Monocyte (primary cell): ENCODE results near the gene CHERP.

DNA sequence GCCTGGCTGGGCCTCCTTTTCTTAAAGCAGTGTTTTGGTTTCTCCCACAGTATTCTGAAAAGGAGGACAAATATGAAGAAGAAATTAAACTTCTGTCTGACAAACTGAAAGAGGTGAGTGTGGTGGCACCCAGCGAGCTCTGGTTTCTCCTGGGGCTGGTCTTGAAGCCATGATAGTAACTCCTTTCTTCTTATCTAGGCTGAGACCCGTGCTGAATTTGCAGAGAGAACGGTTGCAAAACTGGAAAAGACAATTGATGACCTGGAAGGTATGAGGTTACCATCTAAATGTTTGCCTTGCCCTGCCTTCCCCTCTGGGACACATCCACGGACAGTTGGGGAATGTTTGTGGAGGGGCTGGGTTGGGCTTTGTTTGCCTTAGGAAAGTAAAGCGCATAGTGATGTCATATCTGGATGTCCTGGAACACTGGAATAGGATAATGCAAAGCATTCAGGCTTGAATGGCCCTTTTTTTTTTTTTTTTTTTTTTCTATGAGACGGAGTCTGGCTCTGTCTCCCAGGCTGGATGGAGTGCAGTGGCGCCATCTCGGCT lies 17.3 kb downstream of the TPM4 start:
- PRO-cap, 2 experiments, result no peak in any of the 2 experiments

- PRO-cap, 2 experiments, result no peak in any of the 2 experiments
Observed at GRCh38 chr19:16319362-16319781, 5.3 kb upstream of the KLF2 start.

DNA sequence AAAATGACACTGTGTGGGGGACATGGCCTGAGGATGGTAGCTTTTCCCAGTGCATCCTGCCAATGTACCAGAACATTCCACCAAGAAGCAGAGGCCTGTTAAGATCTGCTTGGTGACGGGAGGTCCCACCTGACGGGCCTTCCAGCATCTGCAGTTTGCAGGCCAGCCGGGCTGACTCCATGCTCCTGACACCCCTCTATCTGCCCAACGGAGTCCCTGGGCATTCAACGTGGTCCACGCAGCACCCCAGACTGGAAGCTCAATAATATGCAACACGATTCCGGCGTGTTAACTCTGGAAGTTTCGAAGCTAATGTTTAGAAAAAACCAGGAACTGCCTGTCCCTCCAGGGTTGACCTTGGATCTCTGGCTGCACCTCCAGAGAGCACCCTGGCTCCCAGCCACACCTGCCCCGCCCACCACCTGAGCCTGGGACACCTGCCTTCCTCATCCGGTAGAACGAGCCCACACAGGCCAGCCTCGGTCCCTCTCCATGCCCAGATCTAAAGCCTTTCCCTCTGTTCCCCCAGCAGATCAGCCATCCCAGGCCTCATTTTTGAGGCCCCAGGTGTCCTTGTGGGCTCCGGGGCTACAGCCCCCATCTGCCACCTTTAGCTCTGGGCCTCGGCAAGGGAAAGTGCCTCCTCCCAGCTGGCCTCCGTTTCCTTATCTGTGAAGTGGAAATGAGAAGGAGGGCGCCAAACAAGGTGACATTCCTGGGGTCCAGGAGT lies 38.5 kb downstream of the KLF2 start:
- PRO-cap, 2 experiments, result no peak in any of the 2 experiments

- PRO-cap, 2 experiments, result peak in 1 of 2 experiments; most common minus-strand start chr19:16369224 (in 1)
Observed at GRCh38 chr19:16368817-16370314, 44.7 kb downstream of the KLF2 start.

- PRO-cap, 2 experiments, result peak in 2 of 2 experiments; most common plus-strand start chr19:16445664 (in 1); most common minus-strand start chr19:16445280 (in 2)
Observed at GRCh38 chr19:16445000-16445937, 26.5 kb downstream of the EPS15L1 start.

DNA sequence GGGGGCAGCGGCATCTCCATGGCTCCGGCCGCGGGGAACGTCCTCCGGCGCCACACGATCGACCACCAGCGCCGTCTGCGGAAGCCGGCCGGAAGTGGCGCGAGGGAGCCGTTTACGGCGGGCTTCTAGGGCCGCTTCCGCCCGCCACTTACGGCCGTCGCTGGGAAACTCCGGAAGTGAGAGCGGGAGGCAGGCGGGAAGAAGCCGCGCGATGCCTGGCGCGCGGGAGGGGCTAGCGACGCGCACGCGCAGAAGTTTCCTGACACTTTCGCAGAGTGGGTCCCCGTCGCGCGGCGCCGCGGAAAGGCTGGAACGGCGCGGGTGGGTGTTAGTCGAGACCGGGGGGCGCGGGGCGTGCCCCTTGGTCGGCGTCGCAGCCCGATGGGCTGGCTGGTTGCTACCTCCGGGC lies at the start of gene CHERP:
CHERP (minus strand) TSS at position 79 of the 409 bp plus-strand sequence.
- PRO-cap, 2 experiments, result peak in 2 of 2 experiments; most common plus-strand start position 265 of the sequence (in 2); most common minus-strand start position 77 of the sequence (in 2)

GRCh38 chr19:16543720-16544069 lies 1.5 kb upstream of the CHERP start:
- PRO-cap, 2 experiments, result no peak in any of the 2 experiments

DNA sequence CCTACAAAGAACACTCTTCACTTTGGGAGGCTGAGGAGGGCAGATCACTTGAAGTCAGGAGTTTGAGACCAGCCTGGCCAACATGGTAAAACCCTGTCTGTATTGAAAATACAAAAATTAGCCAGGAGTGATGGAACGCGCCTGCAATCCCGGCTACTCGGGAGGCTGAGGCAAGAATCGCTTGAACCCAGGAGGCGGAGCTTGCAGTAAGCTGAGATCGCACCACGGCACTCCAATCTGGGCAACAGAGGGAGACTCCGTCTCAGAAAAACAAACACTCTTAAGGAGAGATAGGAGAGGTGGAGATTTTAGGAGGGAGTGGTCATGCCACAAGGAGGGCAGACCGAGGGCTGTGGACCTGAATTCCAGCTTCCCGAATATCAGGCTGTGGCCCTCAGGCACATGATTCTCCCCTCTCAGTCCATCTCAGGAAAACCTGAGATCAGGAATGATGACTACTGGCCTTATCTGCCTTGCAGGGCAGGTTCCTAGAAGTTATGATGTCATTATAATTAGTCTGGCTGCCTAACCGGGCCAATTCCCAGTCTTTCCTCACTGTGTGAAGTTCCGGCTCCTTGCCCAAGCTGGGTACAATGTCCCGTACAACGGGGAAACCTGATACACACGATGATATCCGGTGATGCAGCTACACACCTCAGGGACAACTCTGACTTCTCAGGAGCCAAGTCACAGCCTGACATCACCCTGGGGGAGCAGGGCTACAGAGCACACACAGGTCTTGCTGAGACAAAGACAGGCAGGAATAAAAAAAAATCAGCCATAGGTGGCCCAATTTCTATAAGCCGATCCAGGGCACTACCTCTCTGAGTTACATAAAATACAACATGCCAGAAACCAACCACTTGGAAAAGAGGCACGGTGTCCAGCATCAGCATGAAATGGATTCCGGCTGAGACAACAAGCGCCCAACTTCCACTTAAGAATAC lies 2.4 kb downstream of the SLC35E1 start:
- PRO-cap, 2 experiments, result no peak in any of the 2 experiments

DNA sequence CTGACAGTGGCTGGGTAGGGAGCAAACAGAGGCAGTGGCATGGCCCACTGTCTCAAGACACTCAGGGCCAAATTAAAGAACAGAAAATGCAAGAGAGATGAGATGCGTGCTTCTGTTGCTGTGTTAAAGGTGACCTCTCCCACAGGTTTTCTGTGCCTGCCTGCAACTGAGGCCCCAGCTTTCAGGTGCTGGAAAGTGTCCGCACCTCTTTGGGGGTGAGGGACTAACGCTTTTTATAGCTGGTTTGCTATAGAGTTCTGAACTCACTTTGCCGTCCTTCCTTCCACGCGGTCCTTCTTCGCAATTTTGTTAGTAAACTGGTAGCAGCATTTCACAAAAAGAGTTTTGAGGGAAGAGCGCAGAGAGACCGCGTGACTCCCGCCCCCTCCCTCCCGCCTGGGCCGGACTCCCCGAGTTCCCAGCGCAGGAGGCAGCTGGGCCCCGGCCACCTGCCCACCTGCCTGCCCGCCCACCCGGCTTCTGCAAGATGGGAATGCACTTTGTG lies 3.3 kb upstream of the SLC35E1 start:
- PRO-cap, 2 experiments, result peak in 1 of 2 experiments; most common plus-strand start position 342 of the sequence (in 1); most common minus-strand start position 296 of the sequence (in 1)

DNA sequence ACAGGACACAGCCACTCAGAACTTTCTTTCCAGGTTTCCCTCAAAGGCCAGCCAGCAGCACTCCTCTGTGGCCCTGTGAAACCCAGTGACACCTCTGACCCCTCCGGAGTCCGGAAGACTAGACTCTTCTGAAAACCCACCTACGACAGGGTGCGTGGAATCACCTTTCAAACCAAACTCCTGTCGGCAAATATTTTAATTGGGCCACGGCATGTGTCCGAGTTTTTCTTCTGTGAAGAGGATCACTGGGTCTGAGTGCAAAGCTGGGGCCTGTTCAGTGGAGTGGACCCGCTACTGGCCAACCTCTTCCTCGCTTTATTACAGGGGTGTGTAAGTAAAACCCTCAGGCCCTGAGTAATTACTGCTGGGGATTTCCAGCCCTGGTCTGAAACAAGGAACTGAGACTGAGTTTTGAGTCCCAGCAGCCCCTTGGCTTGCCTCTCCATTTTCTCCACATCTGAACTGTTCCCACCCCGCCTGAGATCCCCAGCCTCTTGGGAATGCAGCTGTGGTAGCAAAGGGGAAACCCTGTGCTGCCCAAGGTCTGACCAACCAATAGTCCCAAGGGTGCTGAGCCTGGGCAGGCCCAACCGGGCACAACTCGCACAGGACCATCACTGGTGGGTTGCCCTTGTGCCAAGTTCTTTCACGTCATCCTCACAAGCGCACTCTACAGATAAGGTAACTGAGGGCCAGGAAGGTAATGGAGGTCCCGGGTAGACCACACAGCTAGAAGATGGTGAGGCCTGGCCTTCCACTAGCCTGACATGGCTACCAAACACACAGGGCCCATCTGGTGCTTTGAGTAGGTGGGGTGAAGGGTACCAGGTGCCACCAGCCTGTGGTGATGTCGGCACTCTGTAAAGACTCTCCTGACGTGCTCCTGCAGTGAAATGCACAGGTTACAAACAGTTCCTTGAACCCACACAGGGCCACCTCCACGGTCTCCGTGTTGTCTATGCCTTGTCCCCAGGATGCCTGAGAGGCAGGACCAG lies 13.7 kb upstream of the SLC35E1 start:
- PRO-cap, 2 experiments, result peak in 2 of 2 experiments; most common plus-strand start position 134 of the sequence (in 1); most common minus-strand start position 317 of the sequence (in 2)

DNA sequence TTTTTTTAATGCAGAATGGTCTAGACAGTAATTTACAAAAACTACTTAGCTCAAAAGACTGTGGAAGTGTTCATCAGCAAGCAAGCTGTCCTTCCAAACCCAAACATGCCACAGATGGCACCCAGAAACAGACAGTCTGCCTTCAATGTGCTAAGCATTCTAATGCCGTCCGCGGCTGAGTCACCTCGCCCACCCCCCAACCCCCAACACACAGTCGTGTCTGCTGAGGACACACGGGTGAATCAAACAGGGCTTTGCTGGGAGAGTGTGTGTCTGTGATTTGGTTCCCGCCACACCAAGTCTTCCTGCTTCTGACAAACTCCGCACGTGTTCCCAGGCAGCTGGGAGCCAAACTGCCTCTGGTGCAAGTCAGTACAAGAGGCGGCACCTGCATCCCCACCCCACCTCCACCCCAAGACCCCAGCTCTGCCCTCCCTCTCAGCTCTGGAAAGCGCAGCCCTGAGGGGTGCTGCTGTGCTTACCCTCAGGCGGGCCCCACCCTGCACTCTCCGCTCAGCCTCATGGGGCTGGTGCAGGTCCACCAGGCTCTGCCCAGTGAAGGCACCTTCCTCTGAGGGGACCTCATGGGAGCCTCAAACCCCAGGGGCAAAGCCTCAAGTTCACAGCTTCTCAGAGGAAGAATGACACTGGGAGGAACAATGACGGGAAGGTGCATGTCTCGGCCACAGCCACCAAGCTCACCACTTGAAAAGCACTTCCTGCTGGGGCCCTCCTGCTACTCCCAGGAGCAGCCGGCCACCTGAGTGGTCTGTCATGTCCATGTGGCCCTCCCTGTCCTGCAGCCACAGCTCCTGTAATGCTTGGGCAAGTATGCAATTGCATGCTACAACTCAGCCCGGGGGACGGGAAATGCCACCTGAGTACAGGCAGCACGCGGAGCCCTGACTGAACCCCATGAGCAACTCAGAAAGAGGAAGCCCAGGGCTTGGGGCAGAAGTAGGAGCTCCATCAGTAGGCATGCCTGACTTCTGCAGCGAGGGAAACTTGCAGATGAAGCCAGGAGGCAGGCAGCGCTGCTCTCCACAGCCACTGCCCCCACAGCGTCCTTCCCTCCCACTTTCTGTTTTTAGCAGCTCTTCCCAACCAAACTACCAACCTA lies 15.1 kb upstream of the SLC35E1 start:
- PRO-cap, 2 experiments, result no peak in any of the 2 experiments

GRCh38 chr19:16628683-16629714 lies 995 bp upstream of the MED26 start:
- PRO-cap, 2 experiments, result no peak in any of the 2 experiments

GRCh38 chr19:16652329-16653058 lies 7.5 kb downstream of the SMIM7 start:
- PRO-cap, 2 experiments, result no peak in any of the 2 experiments

DNA sequence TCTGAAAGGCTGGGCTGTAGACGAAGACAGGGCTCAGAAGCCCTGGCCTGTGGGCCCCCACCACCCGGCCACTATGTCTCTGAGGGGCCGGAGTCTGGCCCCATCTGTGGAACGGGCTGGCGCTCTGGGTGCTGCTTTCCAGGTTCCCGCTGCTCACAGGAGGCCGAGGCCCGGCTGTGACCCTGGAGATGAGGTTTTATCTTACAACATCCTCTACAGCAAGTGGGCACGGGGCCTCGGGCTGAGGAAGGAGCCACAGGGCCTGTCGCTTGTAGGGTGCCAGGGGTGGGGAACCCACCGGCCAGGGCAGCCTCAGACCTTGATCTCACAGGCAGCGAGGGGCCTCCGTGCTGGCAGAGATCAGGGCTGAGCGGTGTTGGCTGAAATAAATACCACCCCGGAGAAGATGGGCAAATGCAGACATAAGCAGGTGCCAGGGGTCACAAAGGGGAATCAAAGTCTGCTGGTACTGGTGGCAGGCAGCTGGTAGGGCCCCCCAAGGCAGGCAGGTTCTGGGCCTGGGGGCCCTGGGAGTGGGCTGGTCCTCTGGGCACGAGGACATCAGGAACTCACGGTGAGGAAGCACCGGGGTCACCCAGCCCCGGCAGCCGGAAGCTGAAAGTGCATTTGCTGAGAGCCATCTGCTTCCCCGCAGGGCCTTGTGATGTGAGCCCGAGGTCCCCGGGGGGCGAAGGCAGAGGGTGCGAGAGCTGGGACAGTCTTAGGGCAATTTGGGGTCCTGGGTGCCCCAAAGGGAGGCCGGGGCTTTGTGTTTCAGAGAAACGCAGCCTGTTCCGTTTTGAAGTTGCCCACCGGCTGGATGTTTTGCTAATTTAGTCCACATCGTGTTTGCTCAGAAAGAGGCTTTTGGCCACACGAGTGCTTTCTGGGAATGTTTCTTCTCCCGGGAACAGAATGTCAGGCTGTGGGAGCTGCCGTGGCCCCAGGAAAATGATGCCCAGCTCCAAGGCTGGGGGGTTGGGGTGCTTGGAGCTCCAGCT lies 4.7 kb downstream of the F2RL3 start:
- PRO-cap, 2 experiments, result no peak in any of the 2 experiments

- PRO-cap, 2 experiments, result no peak in any of the 2 experiments
Observed at GRCh38 chr19:17125289-17125465, 49.6 kb downstream of the MYO9B start.

DNA sequence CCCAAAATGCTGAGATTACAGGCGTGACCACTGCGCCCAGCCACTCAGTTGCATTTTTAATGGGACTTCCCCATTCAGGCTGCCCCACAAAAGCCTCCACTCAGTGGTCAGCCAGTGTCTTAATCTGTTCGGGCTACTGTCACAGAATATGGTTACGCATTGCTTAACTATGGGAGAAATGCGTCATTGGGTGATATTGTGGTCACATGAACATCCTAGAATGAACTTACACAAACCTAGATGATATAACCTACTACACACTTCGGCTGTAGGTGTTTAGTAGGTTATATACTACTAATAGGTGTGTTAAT lies 62.9 kb downstream of the MYO9B start:
- PRO-cap, 2 experiments, result peak in 1 of 2 experiments; most common plus-strand start position 125 of the sequence (in 1); most common minus-strand start position 94 of the sequence (in 1)

DNA sequence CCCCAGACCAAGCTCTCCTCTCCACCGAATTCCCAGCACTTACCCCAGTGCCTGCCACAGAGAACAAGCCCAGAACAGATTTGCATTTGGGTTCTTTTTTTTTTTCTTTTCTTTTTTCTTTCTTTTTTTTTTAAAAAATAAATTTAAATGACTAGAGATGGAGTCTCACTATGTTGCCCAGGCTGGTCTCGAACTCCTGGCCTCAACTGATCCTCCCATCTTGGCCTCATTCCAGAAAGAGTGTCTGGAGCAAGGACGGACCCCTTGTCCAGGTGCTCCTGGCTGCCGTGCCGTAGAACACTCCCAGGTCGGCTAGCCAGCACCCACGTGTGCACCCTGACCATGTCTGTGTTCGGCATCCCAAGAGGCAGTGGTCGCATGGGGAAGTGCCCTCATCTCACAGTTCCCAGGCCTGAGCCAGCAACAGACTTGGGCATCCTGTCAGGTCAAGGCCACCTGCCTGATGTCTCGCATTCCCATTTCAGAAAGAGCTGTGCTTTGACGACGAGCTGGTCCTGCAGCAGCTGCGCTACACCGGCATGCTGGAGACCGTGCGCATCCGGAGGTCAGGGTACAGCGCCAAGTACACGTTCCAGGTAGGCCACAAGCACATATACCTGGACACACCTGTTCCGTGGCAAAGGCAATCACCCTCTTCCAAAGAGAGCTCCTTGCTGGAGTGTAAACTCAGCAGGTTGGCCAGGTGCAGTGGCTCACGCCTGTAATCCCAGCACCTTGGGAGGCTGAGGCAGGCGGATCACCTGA lies 27.5 kb upstream of the USE1 start:
- PRO-cap, 2 experiments, result no peak in any of the 2 experiments

DNA sequence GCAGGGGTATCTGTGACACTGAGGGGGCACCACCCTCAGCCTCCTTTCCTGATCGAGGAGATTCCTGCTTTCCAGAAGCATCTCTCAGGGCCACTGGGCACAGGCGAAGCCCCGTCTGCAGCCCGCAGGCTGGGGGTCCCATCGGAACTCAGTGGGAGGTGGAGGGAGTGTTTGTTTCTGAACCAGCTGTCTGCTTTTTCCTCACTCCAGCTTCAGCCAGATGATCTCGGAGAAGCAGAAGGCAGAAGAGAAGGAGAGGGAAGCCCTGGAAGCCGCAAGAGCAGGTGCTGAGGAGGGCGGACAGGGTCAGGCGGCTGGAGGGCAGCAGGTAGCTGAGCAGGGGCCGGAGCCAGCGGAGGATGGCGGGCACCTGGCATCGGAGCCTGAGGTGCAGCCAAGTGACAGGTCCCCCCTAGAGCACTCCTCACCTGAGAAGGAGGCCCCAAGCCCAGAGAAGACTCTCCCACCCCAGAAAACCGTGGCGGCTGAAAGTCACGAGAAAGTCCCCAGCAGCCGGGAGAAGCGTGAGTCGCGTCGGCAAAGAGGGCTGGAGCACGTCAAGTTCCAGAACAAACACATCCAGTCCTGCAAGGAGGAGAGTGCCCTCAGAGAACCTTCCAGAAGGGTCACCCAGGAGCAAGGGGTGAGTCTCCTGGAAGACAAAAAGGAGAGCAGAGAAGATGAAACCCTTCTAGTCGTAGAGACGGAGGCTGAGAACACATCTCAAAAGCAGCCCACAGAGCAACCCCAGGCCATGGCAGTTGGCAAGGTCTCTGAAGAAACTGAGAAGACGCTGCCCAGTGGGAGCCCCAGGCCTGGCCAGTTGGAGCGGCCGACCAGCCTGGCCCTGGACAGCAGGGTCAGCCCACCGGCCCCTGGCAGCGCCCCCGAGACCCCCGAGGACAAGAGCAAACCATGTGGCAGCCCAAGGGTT lies 20.5 kb upstream of the USE1 start:
- PRO-cap, 2 experiments, result peak in 1 of 2 experiments; most common plus-strand start position 241 of the sequence (in 1)

DNA sequence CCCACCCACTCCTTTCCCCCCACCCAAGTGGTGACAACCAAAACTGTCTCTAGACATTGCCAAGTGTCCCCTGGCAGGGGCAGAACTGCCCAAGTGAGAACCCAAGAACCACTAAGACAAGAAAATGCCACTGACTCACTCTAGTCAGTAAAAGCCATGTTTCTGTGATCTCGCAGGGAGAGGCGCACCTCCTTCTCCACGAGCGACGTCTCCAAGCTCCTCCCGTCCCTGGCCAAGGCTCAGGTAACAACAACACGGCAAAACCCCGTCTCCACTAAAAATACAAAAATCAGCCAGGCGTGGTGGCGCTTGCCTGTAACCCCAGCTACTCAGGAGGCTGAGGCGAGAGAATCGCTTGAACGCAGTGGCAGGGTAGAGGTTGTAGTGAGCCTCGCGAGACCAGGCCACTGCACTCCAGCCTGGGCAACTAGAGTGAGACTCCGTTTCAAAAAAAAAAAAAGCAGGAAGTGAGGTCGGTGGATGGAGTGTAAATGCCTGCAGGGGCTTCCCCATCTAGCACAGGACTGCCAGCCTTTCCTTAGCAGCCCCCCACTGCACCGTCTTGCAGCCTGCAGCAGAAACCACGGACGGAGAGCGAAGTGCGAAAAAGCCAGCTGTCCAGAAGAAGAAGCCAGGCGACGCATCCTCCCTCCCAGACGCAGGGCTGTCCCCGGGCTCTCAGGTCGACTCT lies 17.4 kb upstream of the USE1 start:
- PRO-cap, 2 experiments, result peak in 1 of 2 experiments; most common plus-strand start position 468 of the sequence (in 1)

- PRO-cap, 2 experiments, result peak in 1 of 2 experiments; most common plus-strand start chr19:17200418 (in 1)
Observed at GRCh38 chr19:17200087-17201142, 14.7 kb upstream of the USE1 start.